SP-49 (cell line): ENCODE results near the genes STX5 and WDR74.

DNA sequence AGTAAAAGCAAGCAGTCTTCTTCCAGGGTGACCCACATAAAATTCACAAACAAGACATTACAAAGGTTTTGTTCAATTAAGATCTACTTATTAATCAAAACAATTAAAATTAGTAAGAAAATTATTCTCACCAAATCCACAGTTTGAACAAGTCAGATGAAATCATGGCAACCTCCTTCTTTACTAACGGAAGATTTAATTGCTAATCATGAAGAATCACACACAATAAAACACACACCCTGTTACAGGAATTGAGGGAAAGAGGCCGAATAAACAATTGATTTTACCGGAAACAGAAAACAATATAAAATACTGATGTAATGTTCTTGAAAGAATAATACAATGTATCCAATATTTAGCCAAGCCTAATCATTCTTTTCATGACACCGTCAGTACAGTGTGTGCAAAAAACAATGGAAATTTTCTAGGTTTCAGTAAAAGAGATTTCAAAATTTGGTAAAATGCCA lies 23.4 kb downstream of the ASRGL1 start:
- PRO-cap, result no peak

DNA sequence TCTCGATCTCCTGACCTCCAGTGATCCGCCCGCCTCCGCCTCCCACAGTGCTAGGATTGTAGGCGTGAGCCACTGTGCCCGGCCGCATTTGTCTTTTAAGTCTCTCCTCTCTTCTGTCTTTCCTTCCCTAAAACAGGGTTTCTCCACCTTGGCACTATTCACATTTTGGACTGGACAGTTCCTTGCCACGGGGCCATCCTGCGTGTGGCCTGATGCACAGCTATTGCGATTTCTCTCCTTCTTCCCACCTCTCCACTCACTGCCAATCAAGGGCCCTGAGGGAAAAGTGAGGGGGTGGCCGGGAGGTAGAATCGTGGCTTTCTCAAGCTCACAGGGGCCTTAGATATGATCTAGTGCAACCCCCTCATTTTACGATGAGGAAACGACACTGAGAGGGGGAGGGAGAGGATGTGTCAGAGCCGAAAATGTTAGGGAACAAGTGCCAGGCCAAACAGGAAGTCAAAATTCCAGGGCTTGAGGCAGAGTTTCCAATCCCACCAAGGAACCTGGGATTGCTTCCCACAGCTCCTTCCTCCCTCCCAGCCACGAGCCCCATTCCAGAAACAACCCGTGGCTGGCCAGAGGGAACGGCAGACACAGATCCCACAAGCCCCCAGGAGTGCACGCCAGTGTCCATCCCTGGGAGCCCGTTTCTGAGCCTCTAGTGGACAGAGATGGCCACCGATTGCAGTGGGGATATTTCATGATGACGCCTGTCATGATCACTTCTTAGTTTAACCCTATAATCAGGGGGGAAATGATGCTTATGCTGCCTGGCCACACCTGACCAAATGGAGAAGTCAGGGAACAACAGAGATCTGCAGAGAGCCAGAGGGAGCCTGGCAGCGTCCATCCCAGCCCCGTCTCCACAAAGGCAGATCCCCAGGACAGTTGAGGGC lies 21.3 kb downstream of the SCGB1A1 start:
- PRO-cap, result no peak

- PRO-cap, result no peak
Measured at GRCh38 chr11:62500113-62500965, 46.3 kb downstream of the AHNAK start.

DNA sequence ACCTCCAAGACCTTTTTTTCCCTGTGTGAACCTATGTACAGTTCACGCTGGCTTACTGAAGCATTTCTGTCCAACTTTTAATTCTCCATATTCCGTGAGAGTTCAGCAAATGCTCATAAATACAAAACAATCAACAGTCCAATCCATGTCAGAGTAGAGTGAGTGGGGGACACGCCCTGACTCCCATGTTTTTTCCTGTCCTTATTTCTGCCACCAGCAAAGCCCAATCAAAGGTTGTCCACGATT lies 43.7 kb downstream of the AHNAK start:
- PRO-cap, result no peak

- PRO-cap, result no peak
Measured at GRCh38 chr11:62504245-62504812, 42.3 kb downstream of the AHNAK start.

DNA sequence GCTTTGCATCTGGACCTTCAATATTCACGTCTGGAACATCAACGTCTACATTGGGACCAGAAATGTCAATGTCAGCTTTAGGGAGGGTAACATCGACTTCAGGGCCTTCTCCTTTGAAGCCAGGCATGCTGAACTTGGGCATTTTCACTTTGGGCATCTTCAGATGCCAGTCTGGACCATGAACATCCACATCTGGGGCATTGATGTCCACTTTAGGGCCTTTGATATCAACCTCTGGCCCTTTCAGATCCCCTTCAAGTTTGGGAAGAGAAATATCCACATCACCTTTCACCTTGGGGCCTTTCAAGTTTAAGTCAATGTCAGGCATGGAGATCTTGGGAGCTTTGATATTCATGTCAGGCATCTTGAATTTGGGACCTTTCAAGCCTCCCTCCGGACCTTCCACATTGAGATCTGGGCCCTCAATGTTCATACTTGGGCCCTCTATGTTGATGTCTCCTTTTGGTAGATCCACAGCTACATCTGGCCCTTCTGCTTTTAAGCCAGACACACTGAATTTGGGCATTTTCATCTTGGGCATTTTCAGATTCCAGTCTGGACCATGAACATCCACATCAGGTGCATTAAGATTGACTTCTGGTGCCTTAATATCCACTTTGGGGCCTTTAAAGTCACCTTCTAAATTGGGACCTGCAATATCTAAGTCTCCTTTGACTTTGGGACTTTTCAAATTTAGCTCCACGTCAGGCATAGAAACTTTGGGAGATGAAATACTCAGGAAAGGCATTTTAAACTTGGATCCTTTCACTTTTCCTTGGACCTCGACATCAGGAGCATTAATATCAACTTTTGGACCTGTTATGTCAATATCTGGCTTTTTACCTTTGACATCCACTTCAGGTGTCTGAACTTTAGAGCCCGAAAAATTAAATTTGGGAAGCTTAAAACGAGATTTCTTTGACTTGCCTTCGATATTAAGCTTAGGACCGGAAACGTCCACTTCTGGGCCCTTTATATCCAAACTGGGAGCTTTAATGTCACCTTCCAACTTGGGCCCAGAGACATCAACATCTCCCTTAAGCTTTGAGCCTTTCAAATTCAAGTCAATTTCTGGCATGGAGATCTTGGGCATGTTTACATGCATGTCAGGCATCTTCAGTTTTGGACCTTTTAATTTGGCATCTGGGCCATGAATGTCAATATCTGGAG lies 22.8 kb downstream of the AHNAK start:
- PRO-cap, result no peak

DNA sequence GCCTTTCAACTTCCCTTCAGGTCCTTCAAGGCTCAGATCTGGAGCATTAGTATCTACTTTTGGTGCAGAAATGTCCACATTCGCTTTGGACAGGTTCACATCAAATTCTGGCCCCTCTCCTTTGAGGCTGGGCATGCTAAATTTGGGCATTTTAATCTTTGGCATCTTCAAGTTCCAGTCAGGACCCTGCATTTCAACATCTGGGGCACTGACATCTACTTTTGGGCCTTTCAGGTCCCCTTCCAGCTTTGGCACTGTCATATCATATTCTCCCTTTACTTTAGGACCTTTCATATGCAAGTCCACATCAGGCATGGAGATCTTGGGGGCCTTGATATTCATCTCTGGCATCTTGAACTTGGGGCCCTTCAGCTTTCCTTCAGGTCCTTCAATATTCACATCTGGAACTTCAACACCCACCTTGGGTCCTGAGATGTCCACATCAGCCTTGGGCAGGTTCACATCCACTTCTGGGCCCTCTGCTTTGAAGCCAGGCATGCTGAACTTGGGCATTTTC lies 15.3 kb downstream of the AHNAK start:
- PRO-cap, result no peak

DNA sequence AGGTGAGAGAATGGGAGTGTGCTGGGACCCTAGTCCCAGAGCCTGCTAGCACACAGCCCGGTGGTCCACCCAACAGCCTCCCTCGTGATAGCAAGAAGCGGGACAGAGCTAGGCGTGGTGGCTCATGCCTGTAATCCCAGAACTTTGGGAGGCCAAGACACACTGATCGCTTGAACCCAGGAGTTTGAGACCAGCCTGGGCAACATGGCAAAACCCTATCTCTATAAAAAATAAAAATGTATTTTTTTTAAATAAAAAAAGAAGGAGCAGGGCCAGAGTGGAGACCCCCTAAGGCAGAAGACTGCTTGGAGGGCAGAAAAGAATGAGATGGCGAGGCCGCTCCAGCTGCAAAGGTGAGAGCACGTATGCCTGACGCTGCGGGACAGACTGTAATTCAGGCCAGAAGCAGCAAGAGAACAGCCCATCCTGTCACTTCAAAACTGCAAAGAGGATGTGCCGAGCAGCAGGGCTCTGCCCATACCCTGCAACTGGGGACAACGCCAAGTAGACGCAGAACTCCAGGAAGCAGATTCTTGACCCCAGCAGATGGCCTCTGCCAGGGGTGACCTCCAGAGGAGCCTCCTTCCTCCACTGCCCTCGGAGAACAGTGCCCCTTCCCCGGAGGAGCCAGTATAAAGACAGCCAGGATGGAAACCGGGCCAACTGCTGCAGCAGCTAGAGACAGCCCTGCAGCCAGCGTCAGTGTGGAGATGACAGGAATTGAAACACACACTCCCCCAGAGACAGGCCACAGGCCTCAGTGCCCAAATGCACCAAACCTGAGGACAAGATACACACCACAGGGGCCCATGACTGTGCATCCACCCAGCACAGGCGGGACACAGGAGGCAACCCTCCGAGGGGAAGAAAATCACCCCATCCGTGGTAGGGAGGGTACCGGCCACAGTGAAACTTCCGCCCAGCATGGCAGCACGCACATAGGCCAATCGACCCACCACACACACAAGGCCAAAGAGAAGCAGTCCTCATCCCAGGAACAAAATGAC lies 5.9 kb downstream of the AHNAK start:
- PRO-cap, result unidirectional peak, plus-strand start at position 437 of the sequence

- PRO-cap, result no peak
Measured at GRCh38 chr11:62541429-62542123, 5.0 kb downstream of the AHNAK start.

GRCh38 chr11:62542124-62542439 lies 4.5 kb downstream of the AHNAK start:
- PRO-cap, result no peak

- PRO-cap, result no peak
Measured at GRCh38 chr11:62546204-62546638, 385 bp downstream of the AHNAK start.

DNA sequence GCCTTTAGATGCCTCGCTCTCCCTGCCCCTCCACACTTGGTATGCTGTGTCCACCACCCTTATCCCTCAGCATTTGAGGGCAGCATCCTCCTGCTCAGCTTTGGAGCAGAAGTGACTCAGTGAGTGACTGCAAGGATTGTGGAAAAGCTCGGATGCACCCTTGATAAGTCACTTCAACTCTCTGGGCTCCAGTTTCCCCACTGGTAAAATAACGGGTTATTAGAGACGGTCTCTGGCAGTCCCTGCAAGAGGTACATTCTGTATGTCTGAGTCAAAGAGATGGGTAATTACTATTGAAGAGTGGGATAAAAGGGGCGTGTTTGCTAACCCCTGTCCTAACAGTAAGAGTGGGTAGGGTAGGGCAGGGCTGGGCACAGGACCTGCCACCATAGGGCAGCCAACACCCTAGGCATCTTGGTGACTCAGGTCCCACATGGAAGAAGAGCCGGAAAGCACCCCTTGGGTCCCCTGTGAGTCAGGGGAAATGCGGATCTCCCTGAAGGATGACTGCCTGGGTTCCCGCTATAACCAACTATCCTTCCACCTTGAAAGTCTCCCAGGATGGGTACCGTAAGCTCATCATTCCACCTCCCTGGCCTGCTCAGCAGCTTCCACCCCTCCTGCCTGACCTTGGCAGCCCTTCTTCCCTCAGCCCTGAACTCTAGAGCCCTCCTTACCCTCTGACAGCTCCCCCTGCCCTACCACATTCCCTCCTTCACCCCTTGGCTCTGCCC lies 7.3 kb upstream of the AHNAK start:
- PRO-cap, result no peak

- PRO-cap, result no peak
Measured at GRCh38 chr11:62602728-62603126, 1.1 kb upstream of the MTA2 start.

DNA sequence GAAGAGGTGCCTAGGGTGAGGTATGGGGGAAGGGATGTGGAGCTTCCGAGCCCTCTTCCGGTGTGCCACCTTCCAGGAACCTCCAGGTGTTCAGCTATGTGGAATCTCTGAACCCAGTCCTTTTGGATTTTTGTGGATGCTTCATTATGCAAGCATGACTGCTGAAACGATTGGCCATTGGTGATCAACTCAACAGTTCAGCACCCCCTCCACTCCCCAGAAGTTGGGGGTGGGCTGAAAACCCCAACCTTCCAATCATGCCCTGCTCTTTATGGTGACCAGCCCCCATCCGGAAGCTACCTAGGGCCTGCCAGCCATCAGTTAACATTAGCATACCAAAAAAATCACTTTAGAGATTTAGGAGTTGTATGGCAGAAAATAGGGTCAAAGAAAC lies 3.5 kb upstream of the POLR2G start:
- PRO-cap, result no peak

GRCh38 chr11:62795557-62796848 lies 4.2 kb upstream of the TMEM223 start:
- PRO-cap, result no peak

- PRO-cap, result no peak
Measured at GRCh38 chr11:62807186-62807772, 2.0 kb upstream of the NXF1 start.

- PRO-cap, result no peak
Measured at GRCh38 chr11:62824138-62824807, 7.6 kb downstream of the STX5 start.

DNA sequence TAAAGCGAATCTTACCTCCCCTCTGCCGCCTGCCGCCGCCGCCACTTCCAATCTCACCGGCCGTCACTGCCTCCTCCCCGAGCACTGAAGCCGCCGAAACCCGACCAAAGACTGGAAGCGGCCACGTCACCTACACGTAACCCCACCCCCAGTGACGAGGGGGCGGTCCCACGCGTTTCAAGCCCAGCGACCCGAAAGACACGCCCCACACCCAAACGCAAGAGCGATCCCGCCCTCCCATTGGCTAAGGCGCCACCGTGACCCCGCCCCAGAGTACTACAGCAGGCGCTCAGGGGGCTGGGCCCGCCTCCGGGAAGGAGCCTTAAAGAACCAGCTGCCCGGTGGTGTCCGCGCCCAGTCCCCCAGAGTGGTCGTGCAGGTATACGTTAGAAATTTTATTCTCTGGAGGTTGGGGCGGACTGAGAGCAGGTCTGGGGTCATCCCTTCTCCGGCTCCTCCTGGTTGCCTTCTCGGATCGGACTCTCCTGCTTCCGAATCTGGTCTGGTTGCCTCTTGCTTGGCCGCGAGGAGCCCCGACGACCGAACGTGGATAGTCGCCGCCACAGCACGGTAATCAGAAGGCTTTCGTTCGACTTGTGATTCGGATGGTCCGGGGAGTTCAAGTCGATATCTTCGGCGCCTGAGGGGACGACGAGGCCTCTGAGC lies at the start of gene STX5:
TSS of gene STX5 (minus strand) at position 113 of the 666 bp plus-strand sequence.
- PRO-cap, result bidirectional peak, plus-strand start at position 292 of the sequence, minus-strand start at position 86 of the sequence

- PRO-cap, result bidirectional peak, plus-strand start at chr11:62839648, minus-strand start at chr11:62839570
Measured at GRCh38 chr11:62839439-62839977, at the start of gene WDR74. Gene WDR74 (minus strand): TSS chr11:62839590.

- PRO-cap, result bidirectional peak, plus-strand start at chr11:62842077, minus-strand start at chr11:62841809; bidirectional peak, plus-strand start at chr11:62842691, minus-strand start at chr11:62842586
Measured at GRCh38 chr11:62841925-62842945, 2.8 kb upstream of the WDR74 start.